ENCODE measurements around the genes PKMYT1, MMP25, ZSCAN10 and ZNF213.

DNA sequence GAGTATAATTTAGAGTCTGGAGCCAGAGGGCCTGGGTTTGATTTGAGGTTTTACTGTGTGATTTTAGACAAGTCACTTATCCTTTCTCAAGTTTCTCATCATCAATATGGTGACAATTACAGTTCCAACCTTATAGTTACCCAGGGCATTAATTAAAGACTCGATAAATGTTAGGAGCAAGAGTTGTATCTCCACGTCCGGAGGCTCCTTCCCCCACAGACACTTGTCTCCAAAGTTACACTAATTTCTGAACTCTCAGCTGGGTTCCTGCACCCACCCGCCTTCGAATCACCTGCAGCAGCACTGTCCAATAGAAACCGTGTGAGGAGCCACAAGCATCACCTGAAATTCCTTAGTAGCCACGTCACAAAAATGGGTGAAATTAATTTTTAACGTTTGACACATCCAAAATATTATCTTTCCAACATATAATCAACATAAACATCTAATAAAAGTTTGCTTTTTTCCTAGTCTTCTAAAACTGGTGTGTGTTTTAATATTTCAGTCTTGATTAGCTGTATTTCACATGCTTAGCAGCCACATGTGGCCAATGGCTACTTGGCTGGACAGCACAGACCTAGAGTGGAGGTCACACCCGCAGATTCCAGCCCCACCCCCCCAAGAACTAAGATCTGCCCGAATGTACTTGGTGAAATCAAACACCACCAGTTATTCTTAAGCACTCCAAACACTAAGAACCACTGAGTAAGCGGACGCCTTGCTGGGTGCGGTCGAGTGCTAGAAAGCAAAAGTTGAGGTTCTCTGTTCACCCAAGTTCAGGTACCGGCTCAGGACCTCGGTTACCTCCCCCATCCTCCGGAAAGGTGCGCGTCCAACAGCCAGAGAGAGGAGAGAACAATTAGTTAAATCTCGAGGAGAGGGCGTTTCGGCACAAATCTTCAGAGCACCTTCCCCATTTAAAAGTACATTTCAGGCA, 1.3 kb downstream of the RNPS1 start:
- PRO-cap = no peak

DNA sequence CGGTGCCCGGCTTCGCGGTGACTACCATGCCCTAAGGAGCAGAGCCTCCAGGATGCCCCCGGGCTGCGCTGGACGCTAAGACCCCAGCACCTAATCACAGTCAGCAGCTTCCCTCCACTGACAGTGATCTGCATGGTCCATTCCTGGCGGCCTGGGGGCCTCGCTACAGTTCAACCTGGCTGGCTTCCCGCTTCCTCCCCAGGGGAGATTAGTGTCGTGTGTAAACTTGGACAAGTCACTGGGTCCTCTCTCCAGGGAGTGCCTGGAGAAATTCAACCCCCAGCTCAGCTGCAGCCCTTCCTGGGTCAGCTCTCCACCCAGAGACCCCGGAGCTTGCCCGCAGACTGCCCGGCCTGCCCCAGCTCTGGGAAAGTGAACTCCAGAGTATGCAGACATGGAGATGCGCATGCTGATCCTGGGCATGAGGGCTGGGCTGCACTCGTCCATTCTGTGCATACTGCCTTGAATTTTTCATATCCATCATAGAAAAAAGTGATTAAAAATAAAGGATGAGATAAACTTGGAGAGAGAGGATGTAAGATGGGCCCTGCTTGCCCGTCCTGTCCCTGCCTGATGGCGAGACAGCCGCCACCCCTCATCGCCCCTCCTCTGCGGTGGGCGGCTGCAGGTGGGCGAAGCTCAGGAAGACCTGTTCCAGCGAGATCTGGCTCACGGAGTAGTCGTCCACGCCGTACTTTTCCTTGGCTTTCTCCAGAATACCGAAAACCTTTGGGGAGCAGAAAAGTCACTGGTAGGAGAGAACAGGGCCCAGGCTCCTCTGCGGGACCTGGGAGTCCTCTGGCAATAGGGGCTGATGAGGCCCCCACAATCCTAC, 8.4 kb upstream of the RNPS1 start:
- PRO-cap = no peak

DNA sequence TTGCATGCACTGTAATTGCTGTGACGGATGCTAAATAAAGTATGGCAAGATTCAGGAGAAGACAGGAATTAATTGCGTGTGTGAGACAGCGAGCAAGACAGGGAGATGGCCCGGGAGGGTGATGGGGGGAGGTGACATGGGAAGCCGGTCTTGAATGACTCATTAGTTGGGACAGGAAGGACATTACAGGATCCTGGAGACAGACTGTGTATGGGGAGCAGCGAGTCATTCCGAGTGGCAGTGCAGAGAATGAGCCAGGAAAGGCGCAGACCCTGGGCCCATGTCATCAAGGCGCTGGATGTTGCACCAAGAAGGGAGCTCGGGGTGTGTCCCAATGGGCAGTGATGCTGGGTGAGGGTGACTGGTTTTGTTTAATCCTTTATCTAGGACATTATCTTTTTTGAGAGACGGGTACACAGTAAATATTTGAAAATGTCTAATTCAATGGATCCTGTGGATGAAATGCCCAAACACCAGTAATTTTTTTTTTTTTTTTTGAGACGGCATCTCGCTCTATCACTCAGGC, 6.4 kb downstream of the ABCA3 start:
- PRO-cap = no peak

- PRO-cap = no peak
Observed at GRCh38 chr16:2337908-2338323, 2.6 kb downstream of the ABCA3 start.

- PRO-cap = no peak
Observed at GRCh38 chr16:2501229-2501902, 12.4 kb upstream of the ATP6V0C start.

DNA sequence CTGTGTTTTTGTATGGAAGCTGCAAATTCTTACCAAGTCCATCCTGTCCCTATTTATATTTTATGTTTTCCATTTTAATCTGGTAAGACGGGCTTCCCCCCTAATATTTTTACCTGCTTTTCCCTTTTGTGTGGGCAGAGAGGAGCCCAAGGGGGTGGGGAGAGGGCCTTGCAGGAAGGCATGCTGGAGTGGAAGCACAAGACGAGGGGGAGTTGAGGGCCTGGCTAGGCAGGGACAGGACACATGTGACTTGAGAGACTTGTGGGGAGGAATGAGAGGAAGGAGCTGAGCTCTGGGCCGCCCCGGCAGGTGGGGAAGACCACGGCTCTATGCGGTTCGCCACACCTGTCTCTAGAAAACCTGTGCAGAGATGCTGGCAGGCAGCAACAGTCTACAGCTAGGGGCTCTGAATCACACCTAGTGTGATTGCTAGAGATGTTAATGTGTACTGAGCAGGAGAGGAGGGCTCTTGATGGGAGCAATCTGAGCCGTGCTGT, 50.1 kb downstream of the PDPK1 start:
- PRO-cap = no peak

DNA sequence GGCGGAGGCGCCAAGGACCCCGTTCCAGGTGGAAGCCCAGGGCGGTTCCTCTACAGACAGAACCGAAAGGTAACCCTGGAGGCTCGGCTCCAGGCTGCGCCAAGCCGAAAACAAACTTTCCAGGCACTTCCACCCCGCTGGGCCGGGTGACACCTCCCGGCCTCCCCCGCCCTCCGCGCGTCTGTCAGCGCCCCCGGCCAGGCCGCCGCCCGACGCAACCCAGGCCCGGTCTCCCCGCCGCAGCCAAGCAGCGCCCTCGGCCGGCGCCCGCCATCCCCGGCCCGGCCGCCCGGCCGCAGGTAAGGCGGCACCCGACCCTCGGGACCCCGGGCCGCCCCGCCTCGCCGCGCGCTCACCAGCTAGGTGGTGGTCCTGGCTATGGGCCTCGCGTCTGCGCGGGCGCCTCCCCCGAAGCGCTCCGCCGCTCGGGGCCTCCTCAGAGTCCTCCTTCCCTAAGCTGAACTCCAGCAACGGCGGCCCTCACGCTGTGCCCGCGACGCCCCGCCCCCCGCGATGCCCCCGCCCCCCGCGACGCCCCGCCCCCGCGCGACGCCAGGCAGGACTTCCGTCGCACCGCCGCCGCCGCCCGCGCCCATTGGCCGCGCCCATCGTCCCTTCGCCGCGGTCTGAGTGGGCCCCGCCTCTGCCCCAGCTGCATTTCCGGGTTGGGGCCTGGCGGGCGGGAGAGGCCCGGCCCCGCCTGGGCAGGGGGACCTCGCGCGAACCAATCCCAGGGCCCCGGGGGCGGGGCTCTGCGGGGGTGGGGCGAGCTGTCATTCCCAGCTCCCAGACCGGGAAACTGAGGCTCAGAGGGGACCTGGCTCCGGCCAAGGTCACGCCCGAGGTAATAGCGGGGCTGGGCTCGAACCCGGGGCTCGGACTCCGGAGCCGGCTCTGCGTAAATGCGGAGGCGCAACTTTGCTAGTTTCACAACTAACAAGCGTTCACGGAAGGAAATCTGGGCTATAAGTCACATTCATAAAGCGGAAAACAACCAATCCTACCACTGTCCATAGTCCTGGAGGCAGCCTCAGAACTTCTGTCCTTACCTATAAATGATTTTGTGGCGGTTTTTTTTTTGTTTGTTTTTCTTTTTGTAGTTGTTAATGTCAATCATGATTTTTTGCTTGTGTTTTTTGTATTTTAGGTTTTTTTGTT, 9.0 kb upstream of the KCTD5 start:
- PRO-cap = unidirectional peak, minus-strand start at position 459 of the sequence

DNA sequence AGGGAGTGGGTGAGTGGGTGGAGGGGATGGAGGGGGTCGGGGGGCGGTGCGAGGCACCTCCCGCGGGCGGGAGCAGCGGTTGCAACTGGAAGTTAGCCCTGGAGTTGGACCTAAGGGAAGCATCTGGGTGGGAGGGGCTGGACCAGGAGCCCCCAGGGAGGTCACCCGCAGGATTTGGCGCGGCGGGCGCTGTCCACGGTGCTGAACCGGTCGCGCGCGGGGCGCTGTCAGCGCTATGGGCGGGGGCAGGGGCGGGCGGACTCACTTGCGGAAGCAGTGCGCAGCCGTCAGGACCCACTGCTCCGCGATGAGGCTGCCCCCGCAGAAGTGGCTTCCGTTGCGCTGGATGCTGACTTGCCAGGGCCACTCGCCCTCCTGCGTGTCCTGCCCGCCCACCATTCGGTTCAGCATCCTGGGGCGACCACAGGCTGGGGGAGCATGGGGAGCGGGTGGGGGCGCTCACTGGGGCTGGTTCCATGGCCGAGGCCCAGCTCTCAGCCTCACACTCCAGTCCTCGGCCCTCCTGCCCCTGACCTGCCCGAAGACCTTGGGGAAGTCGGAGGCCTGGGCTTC, 4.5 kb downstream of the PRSS27 start:
- PRO-cap = no peak

DNA sequence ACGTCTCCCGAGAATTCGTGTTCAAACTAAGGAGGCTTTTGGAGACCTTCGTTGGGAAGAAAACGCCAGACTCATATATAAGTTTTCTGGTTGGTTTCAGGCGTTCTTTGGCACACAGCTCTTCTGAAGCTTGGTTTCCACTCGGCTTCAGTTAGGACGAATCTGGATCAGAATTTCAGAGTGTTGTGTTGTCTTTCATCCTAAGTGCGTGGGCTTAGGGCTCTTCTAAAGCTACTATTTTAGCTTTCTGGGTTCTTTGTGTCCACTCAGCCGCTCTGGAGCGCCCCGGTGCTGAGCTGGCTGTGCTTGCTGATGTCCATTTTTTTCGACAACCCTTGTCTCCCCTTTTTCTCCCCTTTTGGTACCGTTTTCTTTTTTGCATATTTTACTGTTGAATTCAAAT, 1.1 kb downstream of the SRRM2 start:
- PRO-cap = no peak

- PRO-cap = no peak
Observed at GRCh38 chr16:2759432-2760542, 7.3 kb downstream of the SRRM2 start.

DNA sequence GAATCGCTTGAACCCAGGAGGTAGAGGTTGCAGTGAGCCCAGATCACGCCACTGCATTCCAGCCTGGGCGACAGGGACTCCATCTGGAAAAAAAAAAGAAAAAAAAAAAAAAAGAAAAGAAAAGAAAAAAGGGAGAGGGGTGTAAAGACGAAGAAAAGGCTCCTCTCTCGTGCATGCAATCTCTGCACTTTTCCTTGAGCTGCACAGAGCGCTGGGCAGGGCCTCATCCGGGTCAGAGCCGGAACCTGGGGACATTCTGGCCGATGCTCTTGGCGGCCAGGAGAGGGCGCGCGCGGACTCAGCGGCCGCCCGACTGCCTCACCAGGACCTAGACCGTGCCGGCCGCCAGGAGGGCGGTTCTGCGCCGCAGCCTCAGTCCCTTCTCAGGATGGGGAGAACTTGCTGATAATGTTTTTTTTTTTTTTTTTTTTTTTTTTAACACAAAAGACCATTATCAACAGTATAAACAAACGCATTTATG, 8.2 kb upstream of the FLYWCH2 start:
- PRO-cap = no peak

DNA sequence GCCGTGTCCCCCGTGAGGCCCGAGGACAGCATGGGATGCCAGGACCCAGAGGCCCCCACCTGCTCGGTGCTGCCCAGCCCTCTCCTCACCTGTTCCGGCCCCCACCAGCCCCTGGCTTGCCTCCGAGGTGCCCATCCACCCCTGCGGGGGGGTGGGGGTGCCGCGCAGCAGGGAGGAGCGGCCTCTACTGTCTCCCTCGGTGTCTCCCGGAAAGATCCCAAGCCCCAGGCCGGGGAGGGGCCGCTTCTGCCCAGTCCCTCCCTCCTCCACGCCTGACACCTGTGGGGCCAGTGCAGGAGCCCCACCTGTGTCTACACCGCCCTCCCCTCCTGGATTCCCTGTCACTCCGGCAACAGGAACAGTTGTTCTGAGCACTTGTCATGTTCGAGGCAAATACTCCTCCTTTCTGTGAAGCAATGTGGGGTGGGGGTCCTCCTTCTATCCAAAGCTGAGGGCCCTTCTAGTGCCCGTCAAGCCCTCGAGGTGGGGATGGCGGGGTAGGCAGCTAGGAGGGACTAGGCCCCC, 9.0 kb upstream of the KREMEN2 start:
- PRO-cap = unidirectional peak, minus-strand start at position 208 of the sequence

DNA sequence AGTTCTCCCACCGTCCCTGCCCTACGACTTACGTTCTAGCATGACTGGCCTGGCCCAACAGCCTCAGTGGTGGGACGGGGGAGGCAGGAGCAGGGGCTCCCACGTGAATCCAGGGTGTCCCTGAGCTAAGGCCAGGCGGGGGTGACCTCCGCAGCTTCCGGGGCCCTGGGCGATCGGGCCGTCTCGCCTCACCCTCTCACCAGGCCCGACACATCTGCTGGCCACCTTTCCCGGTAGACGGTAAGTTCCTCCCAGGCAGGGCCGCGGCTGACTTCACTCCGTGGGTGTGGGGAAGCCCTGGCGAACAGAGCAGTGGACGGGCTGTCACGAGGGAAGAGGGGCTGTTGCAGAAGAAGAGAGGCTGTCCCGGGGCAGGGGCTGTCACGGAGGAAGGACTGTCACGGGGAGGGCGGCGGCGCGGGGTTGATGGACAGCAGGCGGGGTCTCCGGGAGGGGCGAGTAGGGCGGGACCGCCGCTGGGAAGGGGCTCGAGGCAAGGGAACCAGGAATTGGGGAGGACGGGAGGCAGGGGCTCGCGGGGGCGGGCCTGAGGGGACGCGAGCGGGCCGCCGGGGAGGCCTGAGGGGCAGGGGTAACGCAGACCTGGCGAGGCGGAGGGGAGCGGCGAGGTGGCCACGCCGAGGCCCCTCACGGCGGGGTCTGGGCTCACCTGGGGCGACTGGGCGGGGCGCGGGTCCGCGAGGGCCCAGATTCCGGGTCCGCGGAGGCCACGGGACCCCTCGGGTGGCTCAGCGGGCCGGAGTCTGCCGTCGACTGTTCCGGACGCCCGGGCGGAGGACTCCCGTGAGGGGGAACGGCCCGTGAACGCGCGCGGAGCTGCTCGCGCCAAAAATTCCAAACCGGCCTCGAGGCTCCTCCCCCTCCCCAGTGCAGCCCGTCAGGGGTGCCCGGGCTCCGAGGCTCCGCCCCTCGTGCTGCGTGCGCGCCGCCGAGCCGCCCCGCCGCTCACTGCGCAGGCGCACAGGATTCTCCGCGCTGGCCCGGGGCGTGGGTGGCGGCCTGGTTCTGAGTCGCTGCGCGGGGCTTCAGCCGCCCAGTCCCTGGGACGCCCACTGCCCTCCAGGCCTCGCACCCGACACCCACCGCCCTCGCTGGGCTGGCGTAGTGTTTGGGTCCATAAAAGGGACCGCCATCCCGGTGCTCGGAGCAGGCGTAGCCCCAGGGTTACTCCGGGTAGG, at the start of gene PKMYT1:
Gene PKMYT1, minus strand, starts transcription at position 831 of the 1,199 bp plus-strand sequence.
- PRO-cap = bidirectional peak, plus-strand start at position 987 of the sequence, minus-strand start at position 862 of the sequence

DNA sequence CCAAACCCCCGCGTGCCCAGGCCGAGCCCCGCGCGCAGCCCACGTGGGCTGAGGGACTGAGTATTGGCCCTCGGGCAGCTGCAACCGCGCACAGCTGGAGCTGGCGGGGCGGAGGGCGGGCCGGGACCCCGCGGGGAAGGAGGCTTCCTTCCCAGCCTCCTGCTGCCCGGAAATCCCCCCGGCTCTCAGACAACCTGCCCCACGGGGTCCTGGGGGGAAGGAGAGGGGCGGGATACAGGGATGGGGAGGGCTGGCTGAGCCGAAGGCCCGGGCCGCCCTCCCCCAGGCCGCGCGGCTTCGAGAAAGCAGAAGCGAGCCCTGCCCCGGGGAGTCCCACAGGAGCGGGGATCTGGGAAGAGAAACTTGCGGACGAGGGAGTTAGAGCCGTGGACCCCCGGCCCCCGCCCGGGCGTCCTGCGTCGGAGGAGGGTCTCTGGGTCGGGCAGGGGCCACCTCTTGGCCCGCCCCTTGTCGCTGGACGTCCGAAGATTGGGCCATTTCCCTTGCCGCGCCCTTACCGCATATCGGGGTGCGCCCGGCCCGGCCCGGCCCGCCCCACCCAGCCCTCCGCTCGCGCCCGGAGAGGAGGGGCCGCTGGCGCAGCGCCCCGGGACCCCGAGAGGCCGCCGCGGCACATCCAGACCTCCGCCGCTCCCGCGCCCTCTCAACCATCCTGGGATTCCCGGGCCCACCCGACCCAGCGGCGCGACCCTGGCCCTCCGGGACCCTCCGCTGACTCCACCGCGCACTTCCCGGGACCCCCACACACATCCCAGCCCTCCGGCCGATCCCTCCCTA, at the start of gene MMP25:
Gene MMP25, plus strand, starts transcription at position 558 of the 798 bp plus-strand sequence.
- PRO-cap = no peak

DNA sequence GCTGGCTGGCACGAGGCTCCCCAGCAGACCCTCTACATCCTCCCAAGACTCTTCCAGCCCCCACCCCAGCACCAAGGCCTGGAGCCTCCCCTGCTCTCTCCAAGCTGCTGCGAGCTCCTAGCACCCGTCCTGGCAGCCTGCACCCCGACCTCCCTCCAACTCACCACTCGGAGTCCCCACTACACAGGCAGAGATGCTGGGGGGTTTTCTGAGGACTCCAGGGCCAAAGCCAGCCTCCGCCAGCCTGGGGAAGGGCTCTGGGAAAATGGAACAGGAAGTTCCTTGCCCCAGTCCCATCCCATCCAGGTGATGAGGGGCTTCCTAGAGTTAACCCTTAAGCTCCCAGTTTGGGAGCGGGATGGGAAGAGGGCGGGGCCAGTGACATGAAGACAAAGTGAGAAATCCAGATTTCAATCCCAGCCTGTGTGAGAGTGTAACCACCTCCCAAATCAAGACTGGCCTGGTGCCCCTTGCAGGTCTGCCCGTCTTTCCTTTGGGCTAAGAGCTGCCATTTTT, at the start of gene ZSCAN10:
Gene ZSCAN10, minus strand, starts transcription at position 269 of the 516 bp plus-strand sequence.
- PRO-cap = no peak

GRCh38 chr16:3101998-3102503, 3.0 kb upstream of the ZSCAN10 start:
- PRO-cap = no peak

DNA sequence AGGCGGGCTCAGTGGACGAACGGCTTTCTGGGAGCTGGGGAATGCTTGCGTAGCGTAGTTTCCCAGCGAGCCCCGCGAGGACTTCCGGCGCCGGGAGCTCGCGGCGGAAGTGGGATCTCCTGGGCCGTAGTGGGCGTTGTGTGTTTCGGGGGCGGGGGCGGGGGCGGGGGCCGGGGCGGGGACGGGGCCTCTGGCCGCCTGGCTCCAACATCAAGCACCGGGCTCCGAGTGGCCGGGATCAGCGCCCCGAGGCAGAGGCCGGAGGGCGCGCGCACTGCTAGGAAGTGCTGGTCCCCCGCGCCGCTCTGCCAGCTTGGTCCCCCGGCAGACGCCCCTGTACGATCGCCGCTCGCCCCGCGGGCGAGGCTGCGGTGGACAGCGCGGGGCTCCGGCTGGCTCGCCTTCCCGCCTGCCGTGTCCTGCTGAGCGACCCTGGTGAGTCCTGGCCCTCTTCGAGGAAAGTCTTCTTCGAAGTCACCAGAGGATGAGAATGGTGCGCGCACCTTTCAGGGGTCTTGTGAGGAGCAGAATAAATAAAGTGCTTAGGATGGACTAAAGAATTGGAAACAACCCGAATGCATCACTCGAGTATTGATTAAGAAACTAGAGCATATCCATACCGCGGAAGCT, at the start of gene ZNF213:
Gene ZNF213, plus strand, starts transcription at position 77 of the 630 bp plus-strand sequence.
- PRO-cap = bidirectional peak, plus-strand start at position 229 of the sequence, minus-strand start outside the sequence

GRCh38 chr16:3173909-3174716, 39.3 kb downstream of the ZNF213 start:
- PRO-cap = no peak

GRCh38 chr16:3182523-3183202, 47.8 kb downstream of the ZNF213 start:
- PRO-cap = no peak

- PRO-cap = no peak
Observed at GRCh38 chr16:3195942-3196227, 39.1 kb downstream of the ZNF200 start.